Calu3 (cell line): ENCODE measurements around a stretch of chr5.

- PRO-cap: no peak
Measured at GRCh38 chr5:218460-219414, 617 bp downstream of the SDHA start.

DNA sequence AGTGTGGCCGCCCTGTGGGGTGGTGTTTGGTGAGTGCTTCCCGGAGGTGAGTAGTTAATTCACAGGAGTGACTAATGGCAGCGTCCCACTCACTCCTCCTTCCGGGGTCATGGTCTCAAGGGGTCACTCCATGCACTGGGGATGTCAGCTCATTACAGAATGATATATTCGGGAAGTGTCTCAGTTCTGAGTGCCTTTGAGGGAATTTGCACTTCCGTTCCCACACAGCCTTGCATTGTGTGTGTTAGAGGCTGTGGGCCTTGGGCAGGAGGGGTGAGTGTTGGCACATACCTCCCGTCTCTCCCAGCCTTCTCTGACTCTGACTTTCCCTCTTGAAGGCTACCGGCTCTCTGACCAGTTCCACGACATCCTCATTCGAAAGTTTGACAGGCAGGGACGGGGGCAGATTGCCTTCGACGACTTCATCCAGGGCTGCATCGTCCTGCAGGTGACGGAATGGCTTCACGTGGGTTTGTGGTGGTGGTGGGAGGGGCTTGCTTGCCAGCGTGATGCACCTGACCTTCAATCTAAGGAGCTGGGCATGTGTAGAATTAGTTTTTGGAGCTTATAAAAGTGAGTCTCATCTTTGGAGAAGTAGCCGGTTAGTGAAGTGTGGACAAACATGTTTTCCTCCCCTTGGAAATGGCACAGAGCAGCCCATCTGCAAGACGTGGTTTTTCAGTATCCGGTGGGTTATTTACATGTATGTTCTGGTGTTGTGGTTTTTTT lies 10.4 kb upstream of the AHRR start:
- PRO-cap: unidirectional peak, plus-strand start at position 374 of the sequence

GRCh38 chr5:321854-322148 lies 287 bp downstream of the AHRR start:
- PRO-cap: no peak

DNA sequence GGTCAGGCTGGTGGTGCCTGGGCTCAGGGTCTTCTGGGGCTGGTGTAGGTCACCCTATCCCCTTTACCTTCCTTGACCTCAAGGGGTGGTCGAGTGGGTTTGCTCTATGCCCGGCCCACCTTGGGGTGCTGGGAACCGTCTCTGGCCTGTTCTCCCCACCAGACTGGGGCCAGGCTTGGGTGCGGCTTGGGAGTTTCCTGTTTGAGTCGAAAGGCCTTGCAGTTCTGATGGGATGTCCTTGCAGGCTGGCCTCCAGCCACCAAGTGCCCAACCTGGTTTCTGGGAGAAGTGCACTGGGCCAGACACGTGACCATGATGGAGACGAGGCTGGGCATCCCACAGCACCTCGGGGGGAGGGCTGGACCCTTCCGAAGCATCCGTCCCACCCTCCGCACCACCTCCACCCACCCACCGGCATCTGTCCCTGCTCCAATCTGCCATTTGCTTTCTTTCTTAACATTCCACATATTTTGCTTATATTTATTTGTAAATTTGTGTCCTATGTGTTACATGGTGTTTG lies 3.8 kb downstream of the AHRR start:
- PRO-cap: no peak

DNA sequence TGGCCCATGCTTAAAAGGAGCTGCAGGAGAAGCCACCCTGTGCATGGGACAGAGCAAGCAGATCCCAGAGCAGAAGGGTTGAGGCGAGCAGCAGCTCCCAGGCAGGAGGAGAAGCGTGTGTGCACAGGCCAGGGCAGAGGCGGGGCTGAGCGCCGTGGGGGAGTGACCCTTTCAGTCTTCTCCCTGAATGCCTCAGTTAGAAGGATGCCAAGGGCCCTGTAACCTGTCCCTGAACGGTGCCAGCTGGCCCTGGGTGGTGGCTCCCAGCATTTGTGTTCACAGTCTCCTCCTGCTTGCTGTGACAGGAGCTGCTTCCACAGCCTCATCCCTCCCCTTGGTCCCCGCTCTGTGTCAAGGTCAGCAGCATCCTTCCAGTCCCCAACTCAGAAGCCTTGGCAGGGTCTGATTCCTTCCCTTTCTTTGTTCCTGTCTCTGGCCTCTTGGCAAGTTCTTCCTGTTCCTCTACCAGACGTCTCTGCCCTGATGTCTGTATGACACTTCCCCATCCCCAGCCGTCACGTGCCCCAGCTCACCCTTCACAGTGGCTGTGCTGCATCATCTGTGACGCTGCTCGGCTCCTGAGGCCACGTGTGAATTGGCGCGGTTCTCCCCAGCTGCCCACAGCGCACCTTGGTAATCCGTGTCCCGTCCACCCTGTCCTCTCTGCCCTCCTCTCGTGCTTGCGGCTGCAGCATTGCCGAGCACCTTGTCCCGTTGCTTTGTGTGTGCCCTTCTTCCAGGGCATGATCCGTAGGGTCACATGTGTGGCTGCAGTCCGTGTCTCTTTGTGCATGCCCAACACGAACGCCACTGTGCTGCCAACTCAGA lies 5.3 kb downstream of the EXOC3 start:
- PRO-cap: no peak

GRCh38 chr5:456723-457227 lies 13.8 kb downstream of the EXOC3 start:
- PRO-cap: no peak

GRCh38 chr5:477027-477582 lies 34.1 kb downstream of the EXOC3 start:
- PRO-cap: no peak

- PRO-cap: no peak
Measured at GRCh38 chr5:505781-506571, 18.3 kb downstream of the SLC9A3 start.

- PRO-cap: no peak
Measured at GRCh38 chr5:683566-683910, 9.6 kb downstream of the TPPP start.

DNA sequence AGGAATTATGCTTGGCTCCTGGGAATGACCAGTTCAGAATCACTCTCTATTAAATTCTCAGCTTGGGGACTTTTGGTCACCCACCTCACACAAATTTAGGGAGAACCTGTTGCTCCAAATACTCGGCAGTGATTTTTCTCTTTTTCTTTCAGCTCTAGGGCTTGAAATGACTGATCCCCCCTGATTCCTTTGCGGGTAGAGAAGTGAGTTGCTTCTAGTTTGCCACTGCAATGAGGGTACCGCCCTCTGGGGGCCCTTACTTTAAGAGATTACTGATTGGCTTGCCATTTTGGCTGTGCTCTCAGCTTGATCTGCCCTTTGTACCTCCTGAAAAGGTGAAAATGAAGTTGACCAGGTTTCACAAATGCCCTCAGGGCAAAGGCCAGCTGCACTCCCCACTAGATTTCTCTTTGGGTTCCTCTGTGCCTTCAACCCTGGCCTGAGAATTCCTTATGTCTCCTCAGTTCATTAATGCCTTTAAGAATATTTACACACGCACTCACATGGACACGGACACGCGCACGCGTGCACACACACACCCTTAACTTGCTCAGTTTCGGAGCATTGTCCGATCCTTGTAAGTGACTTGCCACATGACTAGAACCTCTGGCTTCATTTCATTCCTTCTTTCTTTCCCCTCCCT lies 20.6 kb upstream of the TPPP start:
- PRO-cap: no peak

DNA sequence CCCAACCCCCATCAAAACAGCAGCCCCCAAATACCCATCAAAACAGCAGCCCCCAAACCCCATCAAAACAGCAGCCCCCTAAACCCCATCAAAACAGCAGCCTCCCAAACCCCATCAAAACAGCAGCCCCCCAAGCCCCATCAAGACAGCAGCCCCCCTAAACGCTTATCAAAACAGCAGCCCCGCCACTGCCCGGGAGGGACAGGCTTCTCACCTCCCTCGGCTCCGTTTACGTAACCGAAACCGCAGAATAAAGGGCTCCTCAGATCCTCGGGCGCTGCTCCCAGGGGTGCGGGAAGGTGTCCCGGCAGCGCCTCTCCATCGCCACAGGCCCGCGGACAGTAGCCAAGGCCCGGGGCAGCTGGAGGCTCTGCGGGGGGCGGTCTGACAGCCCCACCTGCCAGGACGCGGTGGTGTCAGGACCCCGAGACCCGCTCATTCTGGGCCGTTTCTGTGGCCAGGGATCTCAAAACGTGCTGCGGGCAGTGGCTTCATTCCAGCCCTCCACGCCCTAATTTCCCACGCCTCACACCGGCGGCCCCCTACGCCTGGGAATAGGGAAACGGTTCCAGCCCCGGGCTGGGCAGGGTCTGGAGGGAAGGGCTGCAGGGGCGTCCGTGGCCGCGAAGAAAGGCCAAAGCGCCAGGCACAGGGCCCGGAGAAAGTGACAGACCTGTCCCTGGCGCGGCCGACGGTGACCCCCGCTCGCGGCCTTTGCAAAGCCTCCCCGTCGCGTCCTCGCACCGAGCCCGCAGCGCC lies 622 bp downstream of the ZDHHC11B start:
- PRO-cap: unidirectional peak, plus-strand start at position 265 of the sequence

GRCh38 chr5:785334-785744 lies 810 bp upstream of the ZDHHC11B start:
- PRO-cap: unidirectional peak, minus-strand start at chr5:785423

DNA sequence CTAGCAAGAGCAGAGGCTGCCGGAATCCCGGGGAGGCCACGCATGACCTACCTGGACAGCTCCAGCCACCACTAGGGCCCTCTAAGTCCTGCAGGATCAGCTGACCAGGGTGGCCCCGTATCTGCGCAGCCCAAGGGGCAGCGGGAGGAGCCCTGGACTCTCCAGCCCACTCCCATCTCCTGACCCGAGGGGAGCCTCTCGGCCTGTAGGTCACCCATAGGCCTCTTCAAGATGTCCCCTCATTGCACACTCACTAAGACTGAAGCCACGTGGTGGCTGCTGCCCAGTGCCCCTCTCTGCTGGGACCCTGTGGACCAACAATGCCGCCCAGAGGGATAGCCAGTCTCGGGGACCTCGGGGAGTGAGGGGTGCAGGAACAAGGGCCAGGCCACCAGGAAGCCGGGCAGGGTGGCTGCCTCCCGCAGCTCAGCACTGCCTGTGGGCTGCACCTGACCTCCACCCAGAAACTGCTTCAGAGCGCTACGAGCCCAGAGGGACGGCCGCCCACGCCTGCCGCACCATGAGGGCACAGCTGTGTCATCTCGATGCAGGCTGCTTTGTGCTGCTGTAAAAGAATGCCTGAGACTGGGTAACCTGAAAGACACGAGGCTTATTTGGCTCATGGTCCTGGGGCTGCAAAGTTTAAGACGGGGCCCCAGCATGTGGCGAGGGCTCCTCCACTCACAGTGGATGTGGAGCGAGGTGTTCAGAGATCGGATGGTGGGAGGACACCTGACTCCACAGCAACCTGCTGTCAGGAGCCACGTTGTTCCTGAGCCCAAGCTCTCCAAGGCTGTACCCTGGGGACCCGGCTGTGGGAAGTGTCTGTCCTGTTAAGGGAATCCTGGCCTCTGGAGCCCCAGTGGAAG lies 11.5 kb upstream of the ZDHHC11 start:
- PRO-cap: no peak

- PRO-cap: no peak
Measured at GRCh38 chr5:957413-958125, 51.0 kb upstream of the NKD2 start.

GRCh38 chr5:1041363-1042064 lies 32.9 kb downstream of the NKD2 start:
- PRO-cap: no peak

DNA sequence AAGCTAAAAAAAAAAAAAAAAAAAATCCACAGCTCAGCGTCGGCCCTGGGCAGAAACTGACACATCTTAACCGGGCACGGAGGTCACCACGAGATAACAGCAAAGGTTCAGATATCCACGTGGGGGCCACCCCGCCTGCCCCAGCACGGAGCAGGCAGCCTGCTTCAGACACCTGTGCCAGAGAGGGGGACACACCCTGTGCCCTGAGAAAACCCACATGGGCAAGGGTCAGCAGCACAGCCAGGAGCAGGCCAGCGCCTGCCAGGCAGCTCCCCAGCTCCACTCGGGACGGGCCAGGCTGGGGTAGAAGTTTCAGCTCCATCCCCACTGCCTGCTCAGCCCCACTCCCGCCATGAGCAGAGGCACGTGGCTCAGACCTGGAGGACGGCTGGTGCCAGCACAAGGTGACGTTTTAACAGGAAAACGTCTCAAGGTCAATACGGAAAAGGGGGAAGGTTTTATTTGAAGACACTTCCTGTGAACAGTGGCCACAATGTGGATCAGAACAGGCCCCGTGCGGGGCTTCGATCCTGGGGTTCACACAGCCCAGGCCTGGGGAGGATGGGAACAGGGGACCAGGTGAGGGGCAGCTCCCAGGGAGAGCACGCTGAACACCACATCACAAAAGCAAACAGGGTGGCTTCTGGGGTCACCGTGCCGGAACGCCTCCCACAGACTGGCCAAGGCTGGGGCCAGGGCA lies 22.1 kb downstream of the SLC12A7 start:
- PRO-cap: no peak

DNA sequence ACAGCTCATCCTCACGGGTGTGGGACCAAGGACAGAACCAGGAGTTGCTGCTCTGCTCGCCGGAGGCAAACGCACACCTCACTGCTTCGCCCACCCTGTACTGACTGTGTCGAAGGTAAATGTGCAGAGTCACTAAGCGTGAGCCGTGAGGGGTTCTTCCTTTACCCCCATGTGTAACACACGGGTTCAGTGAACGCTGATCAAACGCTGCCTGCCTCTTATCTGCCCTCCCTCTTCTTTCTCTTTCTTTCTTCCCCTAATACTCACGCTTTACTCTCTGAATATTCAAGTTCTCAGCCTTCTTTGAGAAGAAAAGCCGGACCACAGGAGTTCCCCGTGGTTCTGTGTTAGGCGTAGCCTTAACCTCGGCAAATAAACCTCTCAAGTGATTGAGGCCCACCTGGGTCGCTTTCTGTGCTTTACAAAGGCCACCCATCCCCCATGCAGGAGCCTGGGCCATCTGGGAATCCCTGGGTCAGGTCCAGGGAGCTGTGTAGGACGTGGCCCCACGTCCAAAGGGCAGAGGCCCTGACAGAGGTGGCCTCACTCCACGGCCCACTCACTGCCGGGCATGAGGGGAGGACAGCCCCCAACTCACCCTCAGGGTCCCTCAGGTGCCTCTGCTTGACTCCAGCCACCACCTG lies 4.8 kb downstream of the SLC12A7 start:
- PRO-cap: no peak

DNA sequence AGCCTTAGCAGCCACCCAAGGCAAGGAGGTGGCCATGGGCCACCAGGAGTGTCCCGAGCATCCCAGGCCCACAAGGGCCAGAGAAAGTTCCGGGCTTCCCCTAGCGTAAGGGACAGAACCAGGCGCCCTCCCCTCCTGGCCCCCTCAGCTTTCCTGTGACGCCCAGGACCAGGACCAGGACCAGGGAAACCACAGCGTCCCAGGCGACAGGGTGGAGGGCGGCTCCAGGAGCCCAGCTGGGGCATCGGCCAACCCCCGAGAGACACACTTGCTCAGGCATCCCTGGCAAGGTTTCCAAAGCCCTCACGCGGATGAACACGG lies 17.4 kb upstream of the SLC12A7 start:
- PRO-cap: no peak

DNA sequence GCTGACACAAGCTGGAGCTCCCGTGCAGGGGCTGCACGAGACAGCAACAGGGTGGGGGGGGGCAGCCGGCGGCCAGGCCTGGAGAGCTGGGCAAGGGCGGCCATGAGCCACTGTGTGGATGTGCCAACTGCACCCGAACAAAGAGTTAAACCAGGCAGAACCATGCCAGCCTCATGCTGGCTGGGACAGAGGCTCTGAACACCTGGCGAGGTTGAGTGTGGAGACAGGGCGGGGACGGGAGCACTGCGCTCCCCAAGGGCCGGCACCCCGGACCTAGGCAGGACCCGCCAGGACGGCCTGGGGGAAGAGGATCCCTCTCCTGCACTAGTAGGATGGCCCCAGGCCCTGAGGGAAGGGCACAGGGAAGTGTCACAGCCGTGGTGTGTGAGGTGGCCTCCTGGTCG lies 24.4 kb upstream of the TERT start:
- PRO-cap: no peak

DNA sequence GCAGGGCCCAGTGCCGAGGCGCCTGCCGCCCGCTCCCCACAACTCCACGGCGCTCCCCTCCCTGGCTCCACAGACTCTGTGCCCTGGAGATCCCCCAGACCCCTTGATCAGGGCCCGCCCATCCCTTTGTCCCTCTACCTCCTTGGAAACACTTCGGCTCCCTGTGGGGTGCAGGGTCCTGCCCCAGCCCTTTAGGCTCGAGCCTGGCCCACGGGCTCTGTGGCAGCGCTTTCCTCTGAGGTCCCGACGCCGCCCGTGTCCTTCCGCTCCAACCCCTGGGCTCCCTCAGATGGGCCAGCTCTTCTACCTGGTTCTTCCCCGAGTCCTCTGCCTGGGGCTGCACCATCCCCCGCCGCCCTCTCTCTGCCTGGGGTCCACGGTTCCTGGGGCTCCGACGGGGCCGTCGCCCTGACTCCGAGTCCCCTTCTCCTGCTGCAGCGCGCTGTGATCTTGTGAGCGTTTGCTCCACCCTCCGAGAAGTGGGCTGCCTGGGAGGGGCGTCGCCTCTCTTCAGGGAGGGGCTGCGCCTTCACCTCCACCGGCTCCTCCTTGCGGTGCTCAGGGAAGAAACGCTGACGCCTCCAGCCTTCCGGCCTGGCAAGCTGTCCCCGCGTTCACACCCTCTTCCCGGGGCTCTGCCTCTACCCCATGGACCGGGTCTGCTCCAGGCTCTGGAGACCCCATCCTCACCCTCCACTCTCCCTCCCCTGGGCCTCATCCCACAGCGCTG lies 22.4 kb upstream of the SLC6A3 start:
- PRO-cap: no peak